Jurkat, Clone E6-1 (cell line): ENCODE measurements around the gene STAT1.

GRCh38 chr2:190942926-190943564 lies 62.4 kb downstream of the GLS start:
- RRBS: no CpG with 5 or more reads among the region's 1 CpG

DNA sequence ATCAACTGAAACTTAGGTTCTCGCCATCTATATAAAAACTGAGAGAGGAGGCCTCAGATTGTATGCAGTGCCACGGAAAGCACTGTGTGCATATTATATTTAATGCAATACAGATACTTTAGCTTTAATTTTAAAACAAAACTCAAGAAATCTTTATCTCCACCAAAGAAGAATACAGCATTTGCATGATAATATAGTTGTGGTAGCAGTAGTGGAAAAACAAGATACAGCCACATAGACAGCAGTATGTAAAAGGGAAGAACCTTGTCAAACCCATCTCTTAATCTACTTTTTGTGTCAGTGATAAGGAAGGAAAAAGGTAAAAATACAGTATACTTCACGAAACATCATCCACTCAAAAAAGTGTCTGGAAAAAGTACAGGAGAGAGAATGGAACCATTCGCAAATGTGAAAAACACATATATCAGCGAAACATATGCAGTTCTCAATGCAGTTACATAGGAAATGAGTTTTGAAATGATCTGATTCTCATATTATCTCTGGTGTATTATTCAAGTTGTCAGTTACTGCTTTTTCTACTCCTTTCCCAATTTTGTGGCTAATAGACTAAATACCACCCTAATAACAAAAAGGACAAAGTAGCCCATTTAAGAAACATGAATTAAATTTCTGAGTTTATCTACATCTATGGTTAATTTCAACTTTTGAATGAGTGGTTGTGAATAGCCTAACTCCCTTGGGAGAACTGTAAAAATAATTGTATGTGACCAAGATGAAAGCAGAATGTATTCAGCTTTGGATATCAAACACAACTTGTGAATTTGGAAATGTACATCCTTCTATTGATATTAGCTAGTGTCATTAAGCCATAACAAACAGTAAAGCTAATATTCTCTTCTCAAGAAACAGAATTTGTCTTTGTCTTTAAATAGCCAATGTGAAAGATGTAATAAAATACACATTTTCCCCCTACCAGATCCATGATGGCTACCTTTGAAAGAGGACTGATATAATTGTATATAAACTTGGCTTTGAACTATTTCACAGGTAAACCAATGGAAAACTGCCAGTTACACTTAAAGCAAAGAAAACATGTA lies 44.4 kb downstream of the STAT1 start:
- RRBS: no CpG with 5 or more reads among the region's 5 CpGs

- RRBS: no CpG with 5 or more reads among the region's 17 CpGs
Observed at GRCh38 chr2:190978308-190979104, 35.5 kb downstream of the STAT1 start.

DNA sequence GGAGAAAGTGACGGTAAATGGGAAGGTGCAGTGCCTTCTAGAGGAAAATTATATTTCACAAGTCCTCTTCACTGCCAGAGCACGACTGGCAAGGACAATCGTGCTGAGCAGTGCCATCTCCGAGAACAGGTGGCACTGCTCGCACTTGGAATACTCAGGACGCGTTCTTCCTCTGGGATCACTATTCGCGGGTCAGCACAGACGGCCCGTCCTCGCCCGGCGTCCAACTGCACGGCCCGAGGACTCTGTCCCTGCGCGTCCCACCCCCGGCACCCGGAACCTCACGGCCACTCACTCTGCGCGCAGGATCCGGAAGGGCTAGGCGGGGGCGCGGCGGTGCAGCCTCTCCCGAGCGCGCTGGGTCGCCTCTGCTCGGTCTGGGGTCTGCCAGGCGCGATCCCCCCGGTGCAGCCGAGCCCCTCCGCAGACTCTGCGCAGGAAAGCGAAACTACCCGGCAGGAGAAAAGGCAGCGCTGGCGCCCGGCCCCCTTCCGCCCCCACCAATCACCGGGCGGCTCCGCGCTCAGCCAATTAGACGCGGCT lies at the start of gene STAT1:
Gene STAT1, minus strand, starts transcription at position 449 of the 543 bp plus-strand sequence.
- RRBS: 1% methylated on average over 24 of the region's 51 CpGs

DNA sequence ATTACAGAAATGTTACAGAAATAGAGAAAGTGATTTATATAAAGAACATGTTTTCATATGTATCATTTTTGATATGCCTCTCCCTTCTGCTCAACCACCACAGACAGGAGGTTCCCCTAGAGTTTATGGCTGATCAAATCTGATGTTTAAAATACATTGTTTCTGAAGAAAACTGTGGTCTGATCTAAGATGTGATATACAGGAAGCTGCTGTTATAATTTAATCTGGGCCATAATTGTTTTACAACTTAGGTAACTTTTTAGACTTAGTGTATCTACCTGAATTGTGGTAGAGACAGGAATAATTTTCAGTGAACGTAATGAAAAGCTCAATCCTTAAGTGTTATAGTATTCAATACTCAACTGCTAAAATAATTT lies 37.0 kb downstream of the STAT4 start:
- RRBS: no CpG with 5 or more reads among the region's 1 CpG

- RRBS: no CpG with 5 or more reads among the region's 4 CpGs
Observed at GRCh38 chr2:191202496-191203298, 42.5 kb upstream of the MYO1B start.

DNA sequence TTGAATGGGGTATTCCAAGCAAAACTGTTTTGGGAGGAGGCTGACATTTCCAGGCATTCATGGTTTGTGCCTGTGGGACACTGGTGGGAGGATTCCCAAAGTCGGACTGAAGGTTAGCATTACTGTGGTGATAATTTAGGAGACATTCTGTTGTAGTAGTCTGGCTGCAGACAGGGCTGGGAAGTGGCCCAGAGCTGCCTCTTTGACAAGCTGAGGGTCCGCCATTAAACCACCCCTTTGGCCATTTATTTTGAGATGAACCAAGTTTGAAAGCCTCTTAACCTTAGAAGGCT lies 1.8 kb downstream of the MYO1B start:
- RRBS: no CpG with 5 or more reads among the region's 2 CpGs

- RRBS: no CpG with 5 or more reads among the region's 13 CpGs
Observed at GRCh38 chr2:191695423-191696569, 17.9 kb downstream of the NABP1 start.

DNA sequence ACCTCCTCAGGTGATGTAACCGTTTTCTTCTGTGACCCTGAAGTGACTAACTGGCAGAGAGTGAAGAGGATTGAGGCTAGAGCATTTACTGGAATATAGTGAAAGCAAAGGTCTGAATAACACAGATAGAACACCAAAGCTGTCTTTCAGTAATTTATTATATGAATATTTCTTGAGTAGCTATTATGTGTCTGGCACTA lies 116.5 kb upstream of the CAVIN2 start:
- RRBS: no CpG with 5 or more reads among the region's 1 CpG

GRCh38 chr2:195656054-195656508 lies 945 bp upstream of the SLC39A10 start:
- RRBS: no CpG with 5 or more reads among the region's 10 CpGs

- RRBS: no CpG with 5 or more reads among the region's 6 CpGs
Observed at GRCh38 chr2:196131872-196132447, 39.4 kb downstream of the STK17B start.

- RRBS: no CpG with 5 or more reads among the region's 4 CpGs
Observed at GRCh38 chr2:196152751-196153363, 18.5 kb downstream of the STK17B start.

DNA sequence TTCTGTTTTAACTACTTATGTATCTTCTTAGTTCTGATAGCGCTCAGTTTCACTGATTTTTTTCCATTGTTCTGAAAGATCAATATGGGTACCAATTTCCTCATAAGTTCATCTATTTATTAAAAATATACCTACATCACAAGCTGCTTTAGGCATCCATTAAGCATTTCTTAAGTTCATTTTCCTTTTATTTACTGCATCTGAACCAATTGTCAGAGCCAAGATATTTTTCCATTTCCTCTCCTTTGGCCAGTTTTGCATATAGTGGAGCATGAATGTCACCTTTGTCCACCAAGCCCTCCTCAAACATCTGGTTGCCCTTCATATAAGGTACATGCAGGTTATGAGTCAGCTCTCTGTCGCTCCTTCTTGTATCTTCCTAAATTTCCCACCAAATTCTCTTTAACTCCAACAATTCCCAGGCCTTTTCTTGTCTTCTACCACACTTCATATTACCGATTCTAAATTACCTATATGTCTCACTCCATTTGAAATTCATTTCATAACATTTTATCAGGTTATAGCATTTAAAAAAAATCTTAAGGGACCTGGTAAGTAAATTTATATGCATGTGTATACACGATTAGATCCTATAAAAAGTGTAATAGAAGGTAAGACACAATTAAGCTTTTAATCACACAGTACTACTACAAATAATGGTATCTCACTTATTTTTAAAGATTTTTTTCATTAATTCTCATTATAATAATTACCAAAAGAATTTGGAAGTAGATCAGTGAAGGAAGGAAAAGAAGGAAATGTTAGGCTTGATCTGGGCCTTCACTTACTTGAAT lies 5.2 kb downstream of the STK17B start:
- RRBS: no CpG with 5 or more reads among the region's 4 CpGs

DNA sequence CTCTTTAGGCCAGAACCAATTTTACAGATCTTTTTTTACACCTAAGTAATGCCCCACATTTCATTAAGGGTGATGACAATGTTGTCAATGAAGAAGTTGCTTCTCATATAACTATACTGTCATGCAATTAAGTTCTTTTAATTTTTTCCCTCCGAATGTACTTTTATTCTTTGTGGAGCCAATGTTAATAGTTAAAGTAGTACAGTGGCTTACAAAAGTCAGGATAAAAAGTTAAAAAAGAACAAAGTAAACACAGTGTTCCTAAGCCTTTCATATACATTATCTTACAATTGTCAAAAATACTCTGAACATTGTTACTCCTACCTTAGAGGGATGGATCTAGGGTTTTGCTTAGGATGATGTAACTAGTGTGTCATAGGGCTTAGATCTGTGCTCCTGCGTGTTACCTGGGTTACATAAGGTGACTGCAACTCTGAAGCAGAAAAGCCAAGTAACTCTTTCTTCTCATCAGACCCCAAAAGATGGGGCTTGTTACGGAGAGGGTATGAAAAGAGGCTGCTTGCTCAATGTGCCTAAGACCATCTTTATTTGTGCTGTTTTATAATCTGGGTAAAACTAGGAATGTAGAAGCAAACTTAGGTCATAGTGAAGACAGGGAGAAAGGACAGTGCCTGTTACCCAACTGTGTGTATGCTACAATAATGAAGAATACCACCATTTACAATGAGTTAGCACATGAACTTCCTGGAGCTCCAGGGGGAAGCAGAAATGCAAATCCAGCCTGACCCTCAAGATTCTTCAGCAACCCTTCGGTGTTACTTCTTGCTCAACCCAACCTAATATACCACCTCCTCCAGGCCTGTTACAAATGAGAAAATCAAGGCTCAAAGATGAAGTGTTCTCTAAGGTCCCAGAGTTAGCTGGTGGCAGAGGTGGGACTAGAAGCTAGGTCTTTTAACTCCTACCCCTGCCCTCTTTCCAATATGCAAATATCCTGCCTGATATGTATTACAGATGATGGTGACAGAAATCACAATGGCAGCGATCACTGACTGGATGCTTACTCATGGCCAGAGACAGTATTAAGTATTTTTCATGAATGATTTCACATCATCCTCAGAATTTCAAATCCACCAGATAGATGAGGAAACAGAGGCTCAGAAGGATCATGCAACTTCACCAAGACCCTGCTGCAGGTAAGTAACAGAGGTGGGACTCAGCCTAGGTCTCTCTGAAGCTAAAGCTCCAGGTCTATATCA lies 42.1 kb upstream of the STK17B start:
- RRBS: no CpG with 5 or more reads among the region's 5 CpGs

- RRBS: no CpG with 5 or more reads among the region's 5 CpGs
Observed at GRCh38 chr2:196232841-196233507, 61.6 kb upstream of the STK17B start.

DNA sequence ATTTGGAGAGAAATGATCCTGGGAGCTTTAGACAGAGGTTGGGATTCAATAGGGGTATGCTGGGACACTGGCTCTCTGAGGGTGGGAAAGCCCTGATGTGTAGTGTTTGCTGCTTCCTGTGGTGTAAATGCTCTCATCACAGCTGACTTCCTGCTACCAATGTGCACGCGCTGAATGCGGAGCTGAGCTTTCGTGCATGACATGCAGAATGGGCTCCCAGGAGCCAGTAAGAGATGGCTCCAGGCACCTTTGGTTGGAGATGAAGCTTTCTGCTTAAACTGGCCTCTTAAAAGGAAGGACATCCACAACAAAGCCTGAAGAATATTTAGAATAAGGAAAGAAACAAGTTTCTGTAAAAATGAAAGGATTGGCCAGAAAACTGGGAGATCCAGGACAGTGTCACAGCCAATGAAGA lies 177.9 kb downstream of the HECW2 start:
- RRBS: no CpG with 5 or more reads among the region's 4 CpGs

DNA sequence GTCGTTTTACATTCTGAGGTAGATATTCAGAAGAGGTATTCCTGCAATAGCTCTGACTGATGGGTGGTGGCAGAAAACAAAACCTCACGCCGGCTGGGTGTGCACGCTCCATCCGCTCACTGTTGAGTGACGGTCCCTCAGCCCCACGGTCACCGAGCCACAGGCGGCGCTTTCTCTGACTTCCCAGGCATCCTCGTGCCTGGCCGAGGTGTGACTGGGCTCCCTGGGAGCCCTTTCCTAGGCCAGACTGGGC lies 83.6 kb upstream of the PGAP1 start:
- RRBS: no CpG with 5 or more reads among the region's 12 CpGs

- RRBS: no CpG with 5 or more reads among the region's 5 CpGs
Observed at GRCh38 chr2:197077523-197077907, 151.0 kb upstream of the PGAP1 start.